ENCODE data around the genes PRKAA2, OMA1 and TACSTD2.

DNA sequence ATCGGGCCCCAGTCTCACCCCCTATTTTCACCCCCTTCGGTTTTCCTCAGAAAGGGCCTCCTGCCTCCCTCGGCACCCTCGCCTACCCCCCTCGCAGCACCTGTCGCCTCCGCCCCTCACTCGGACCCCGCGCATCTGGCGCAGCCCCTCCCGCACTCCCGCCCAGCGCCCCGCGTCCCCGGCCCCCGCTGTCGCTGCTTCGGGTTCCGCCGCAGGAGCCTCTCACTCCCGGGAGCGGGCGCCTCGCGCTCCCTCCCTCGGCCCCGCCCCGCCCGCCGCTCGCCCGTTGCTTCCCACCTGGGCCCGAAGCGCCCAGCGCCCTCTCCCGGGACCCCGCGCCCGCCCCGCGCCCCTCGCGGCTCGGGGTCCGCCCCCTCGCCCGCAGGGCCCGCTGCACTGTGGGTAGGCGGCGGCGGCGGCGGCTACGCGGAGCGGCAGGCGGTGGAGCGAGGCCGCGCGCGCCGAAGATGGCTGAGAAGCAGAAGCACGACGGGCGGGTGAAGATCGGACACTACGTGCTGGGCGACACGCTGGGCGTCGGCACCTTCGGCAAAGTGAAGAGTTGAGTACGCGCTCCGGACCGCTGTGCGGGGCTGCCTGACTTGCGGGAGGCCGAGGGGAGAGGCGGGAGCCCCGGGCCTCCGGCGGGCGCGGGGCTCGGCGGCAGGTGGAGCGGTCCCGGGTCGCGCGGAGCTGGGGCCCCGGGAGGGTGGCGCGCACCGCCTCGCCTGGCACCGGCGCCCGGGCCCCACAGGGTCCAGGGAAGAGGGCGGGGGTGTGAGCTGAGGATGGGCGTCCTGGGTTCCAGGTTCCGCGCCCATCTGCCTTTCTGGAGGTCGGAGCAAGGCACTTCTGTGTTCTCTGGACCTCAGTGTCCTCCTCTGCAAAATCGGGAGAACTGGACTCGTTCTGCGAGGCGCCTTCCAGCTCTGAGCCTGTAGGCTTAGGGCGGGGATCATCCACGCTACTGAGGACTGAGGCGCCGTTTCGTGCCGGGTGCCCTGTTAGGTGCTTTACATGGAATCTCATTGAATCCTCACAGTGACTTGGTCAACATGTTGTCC is at the start of gene PRKAA2:
TSS of gene PRKAA2 (plus strand) at position 394 of the 1,064 bp plus-strand sequence.
- PRO-cap = bidirectional peak, plus-strand start at position 427 of the sequence, minus-strand start at position 281 of the sequence

DNA sequence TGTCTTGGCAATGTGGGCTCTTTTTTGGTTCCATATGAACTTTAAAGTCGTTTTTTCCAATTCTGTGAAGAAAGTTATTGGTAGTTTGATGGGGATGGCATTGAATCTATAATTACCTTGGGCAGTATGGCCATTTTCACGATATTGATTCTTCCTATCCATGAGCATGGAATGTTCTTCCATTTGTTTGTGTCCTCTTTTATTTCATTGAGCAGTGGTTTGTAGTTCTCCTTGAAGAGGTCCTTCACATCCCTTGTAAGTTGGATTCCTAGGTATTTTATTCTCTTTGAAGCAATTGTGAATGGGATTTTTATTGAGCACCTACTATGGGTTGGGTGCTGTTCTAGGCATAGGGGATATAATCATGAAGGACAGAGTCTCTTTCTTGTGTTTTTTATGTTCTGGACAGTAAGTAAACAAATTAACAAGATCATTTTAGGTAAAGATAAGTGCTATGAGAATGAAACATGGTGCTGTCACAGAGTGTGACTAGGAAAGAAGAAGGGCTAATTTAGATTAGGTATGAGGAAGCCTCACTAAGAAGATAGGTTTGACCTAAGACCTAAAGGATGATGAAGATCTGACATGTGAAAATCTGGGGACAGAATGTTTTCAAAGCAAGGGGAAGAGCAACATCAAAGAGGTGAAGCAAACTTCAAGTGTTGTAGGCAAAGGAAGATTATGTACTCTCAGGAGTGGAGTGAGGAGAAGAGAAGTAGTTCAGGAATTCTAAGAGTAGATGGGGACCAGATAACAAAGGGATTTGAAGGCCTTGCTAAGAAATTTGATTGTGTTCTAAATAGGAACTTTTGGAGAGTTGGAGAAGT is 36.9 kb downstream of the PRKAA2 start:
- PRO-cap = no peak

GRCh38 chr1:56927237-56927473 is 38.7 kb downstream of the C8B start:
- PRO-cap = no peak

DNA sequence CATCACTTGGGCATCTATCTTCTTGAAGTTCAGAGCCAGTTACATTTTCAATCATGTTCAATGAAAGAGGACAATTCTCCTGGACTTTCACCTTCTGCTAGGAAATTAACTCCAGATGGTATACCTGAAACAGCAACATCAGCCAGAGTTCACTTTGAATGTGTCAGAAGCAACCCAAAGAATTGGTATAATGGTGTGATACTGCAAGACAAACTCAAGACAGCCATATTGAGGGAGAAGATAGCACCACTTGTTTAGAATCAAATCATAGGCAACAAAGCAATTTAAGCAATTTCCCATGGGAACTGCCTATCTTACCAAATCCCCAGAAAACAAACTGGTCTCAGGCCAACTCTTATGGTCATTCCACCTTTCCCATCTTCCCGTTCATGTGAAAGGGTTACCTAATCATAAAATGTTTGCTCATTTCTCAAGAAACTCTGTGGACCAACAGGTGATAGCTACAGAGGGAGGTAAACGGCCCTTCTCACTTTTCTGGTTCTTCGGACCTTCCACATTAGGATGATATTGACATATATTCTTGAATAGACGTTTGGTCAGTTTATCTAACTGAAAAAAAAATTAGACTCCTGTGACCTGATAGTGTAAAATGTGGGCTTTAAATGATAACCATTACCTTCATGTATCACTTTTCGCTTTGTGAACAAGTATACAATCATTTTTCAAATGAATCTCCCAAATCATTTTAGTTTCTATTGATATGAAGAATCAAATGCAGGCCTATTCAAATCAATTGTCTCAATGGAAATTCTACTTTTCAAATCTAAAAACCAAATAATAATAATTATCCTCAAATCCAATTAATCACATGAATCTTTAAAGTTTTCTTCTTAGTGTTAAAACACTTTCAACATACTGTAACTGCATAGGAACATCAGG is 29.9 kb upstream of the C8B start:
- PRO-cap = no peak

- PRO-cap = no peak
These were observed 152.6 kb downstream of the DAB1 start for GRCh38 chr1:57271069-57271754.

GRCh38 chr1:57324997-57325323 is 98.9 kb downstream of the DAB1 start:
- PRO-cap = no peak

GRCh38 chr1:58249417-58250029 is 297.0 kb downstream of the OMA1 start:
- PRO-cap = no peak

- PRO-cap = no peak
These were observed 113.8 kb downstream of the OMA1 start for GRCh38 chr1:58432778-58433095.

GRCh38 chr1:58546539-58547266 is at the start of gene OMA1:
Gene OMA1 (minus strand): TSS chr1:58546726.
- PRO-cap = unidirectional peak, minus-strand start at chr1:58546637

GRCh38 chr1:58576843-58577725 is at the start of gene TACSTD2:
Gene TACSTD2 (minus strand): TSS chr1:58577252.
- PRO-cap = bidirectional peak, plus-strand start at chr1:58577442, minus-strand start at chr1:58577448

GRCh38 chr1:58620066-58620675 is 43.1 kb upstream of the TACSTD2 start:
- PRO-cap = no peak

- PRO-cap = no peak
These were observed 18.3 kb upstream of the MYSM1 start for GRCh38 chr1:58718157-58718550.

GRCh38 chr1:58785424-58786198 is 1.8 kb upstream of the JUN start:
- PRO-cap = unidirectional peak, minus-strand start at chr1:58785602

DNA sequence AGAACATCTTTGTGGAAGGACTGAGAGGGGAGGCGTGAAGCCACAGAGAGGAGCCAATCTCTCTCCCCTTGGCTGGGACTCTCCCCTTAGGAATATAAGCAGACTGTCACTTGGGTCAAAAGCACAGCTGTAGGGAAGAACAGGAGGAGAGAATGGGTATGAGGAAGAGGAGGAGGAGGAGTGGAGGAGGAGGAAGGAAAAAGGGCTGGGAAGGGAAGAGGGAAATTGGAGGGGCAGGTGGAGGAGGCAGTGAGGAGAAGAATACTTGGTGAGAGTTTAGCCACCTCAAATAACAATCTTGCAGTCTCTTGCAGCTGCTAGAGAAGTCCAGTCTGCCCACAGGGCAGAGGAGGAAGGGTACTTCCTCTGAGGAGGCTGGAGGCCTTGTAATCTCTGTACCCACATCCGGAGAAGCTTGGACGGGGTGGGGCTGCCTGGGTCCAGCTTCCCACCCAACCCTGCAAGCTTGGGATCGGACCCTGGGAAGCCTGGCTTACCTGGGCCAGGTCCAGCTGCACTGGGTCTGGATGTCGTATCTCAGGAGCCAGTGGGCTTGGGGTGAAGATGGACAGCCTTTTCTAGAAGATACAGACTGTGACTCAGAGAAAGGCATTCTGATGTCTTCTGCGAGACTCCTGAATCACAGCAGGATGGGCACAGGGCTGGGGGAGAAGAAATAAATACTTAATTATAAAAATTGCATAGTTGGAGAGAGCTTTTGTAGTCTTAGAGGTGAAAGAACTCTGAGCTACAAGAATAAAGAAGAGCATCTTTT is 111.7 kb upstream of the JUN start:
- PRO-cap = no peak

- PRO-cap = bidirectional peak, plus-strand start at chr1:58903895, minus-strand start at chr1:58903737
These were observed 119.8 kb upstream of the JUN start for GRCh38 chr1:58903139-58904517.

- PRO-cap = no peak
These were observed 171.1 kb upstream of the JUN start for GRCh38 chr1:58955008-58955354.

DNA sequence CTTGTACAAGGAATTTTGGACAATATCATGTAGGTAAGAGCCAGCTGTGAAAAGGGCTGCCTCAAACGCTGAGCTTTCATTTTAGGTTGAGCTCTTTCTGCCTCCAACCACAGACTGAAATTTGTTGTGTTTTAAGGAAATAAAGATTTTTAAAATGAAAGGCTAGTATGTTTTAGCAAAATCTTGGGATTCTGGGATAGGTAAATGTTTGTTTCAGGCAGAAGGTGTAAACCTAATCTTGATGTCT is 230.3 kb upstream of the JUN start:
- PRO-cap = no peak

DNA sequence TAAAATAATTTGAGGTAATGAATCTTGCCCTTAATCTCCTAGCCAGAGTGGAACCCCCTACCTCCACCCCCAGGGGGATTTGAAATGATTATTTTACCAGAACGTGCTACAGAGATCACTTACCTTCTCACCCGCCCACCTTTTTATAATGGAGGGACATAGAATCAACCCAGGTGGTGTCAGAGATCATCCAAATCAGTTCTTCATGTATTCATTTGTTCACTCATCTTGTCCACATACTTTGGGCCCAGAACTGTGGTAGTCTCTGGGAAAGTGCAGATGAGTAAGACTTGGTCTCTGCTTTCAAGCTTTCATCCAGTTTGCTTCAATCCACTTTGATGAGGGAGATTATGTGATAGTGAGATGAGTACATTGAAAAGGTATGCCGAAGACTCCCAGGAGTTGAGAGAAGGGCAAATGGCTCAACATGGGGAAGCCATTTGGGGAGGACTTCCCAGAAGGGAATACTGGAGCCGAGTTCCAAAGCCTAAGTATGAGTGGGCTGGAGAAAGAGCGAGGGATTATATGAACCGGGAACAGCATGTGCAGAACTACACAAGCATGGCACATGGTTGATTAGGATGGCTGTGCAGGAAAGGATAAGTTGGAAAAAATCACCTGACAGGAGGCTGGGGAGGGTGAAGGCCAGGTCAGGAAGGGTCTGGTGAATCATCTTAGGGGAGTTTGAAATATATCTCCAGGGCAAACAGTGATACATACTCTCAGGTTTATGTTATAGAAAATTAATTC is 2.0 kb downstream of the FGGY start:
- PRO-cap = no peak

- PRO-cap = no peak
These were observed 224.1 kb downstream of the FGGY start for GRCh38 chr1:59520763-59521623.

GRCh38 chr1:60274337-60274689 is 200.7 kb upstream of the C1orf87 start:
- PRO-cap = no peak

Data from parotid gland (tissue), 1 donor.